SK-N-DZ (cell line): ENCODE data around the gene TARBP2.

DNA sequence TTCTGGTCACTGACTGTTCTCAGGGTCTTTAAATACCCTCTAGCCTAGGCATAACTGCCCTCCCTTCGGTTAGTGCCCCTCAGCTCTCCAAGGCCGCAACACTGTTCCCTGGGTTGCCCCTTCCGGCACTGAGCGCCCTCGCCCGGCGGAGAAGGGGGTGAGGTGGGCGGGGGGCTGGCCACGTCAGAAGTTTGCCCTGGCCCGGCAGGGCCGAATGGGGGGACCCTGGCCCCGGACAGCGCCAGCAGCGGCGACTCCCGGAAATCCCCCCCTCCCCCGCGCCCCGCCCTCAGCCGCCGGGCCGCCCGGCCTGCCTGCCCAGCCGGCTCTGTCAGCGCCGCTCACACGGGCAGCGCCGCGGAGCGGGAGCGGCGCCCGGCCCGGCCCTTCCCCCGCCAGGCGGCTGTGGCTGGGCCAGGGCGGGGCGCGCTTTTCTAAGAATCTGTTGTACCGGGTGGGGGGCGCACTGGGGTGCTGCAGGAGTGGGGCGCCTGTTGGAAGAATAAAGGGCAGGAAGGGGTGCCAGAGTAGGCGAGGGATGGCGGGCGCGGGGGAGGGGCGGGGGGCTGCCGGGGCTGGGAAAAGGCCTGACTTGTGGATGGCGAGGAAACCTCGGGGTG lies 10.4 kb downstream of the RARG start:
RAMPAGE:
- cytosol, long total RNA, result no peak
- nucleus, long total RNA, result no peak

DNA sequence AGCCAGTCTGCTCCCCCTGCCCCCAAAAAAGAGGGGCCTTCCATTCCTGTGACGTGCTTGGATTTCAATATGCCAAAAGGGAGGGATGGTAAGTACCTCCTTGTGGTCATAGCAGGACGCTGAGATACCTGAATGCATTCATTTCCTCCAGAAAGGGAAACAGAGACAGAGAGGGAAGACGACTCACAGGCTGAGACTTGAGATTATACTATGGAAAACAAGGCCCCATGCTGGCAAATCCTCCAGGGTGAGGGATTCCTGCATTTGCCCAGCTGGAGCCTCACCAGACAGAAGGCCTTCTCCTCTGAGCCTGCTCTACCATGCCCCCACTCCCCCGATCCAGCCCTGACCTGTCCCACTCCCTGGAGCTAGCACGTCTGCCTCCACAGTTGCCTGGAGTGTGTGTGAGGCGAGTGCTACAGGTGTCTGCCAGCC lies 3.9 kb upstream of the RARG start:
RAMPAGE:
- cytosol, long total RNA, result no peak
- nucleus, long total RNA, result no peak

DNA sequence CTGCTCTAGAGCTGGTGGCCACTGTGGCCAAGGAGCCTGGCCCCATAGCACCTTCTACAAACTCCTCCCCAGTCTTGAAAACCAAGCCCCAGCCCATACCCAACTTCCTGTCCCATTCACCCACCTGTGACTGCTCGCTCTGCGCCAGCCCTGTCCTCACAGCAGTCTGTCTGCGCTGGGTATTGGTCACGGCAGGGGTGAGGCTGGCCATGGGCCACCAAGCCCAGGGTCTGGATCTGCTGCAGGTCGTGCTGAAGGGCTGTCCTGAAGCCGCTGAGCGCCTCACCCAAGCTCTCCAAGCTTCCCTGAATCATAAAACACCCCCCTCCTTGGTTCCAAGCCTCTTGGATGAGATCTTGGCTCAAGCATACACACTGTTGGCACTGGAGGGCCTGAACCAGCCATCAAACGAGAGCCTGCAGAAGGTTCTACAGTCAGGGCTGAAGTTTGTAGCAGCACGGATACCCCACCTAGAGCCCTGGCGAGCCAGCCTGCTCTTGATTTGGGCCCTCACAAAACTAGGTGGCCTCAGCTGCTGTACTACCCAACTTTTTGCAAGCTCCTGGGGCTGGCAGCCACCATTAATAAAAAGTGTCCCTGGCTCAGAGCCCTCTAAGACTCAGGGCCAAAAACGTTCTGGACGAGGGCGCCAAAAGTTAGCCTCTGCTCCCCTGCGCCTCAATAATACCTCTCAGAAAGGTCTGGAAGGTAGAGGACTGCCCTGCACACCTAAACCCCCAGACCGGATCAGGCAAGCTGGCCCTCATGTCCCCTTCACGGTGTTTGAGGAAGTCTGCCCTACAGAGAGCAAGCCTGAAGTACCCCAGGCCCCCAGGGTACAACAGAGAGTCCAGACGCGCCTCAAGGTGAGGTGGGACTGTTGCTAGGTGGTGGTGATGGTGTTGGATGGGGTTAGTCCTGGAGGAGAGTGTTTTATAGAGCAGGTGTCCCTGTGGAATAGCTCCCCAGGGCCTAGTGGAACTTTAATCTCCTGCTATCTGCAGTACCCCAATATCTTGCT lies 9.0 kb upstream of the PFDN5 start:
RAMPAGE:
- cytosol, long total RNA, result no peak
- nucleus, long total RNA, result no peak

GRCh38 chr12:53344151-53344459 lies 8.0 kb upstream of the SP7 start:
RAMPAGE:
- cytosol, long total RNA, result no peak
- nucleus, long total RNA, result no peak

GRCh38 chr12:53380519-53380943 lies 555 bp downstream of the SP1 start:
RAMPAGE:
- cytosol, long total RNA, result start-site peak on the plus strand at chr12:53380788-53380829, 47 and 38 reads in 2 replicates
- nucleus, long total RNA, result no peak

GRCh38 chr12:53381897-53382604 lies 2.1 kb downstream of the SP1 start:
RAMPAGE:
- cytosol, long total RNA, result no peak
- nucleus, long total RNA, result no peak

DNA sequence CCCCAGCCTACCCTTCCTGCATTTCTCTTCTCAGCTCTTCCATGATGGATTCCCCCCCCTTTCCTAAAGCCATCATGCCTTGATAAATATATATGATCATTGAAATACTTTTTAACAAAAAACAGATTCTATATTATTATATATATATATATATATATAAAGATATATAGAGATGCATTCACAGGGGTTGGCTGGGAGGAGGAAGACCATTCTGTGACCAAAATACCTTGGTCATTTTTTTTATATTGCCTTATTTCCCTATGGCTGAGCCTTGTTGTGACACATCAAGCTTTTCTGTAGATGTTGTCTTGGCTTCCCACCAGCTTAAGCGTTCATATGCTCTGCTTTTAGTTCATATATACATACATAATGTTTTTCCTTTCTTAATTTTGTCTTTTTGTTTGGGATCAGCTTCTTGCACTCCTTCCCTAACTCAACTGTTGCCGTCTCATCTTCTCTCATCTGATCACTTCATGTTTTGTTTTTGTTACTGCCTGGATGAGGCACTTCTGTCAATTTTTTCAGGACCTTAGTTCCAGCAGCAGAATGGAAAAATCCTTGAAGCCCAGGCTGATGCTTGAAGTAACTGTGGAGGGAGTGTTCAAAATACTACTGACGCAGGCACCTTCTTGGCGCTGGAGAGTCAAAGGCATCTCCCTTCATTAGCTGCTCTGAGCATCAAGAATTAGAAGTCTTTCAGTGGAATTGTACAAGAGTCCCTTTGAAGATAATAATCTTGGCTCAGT lies 12.0 kb upstream of the AMHR2 start:
RAMPAGE:
- cytosol, long total RNA, result no peak
- nucleus, long total RNA, result no peak

GRCh38 chr12:53415313-53415575 lies 8.4 kb upstream of the AMHR2 start:
RAMPAGE:
- cytosol, long total RNA, result no peak
- nucleus, long total RNA, result no peak

DNA sequence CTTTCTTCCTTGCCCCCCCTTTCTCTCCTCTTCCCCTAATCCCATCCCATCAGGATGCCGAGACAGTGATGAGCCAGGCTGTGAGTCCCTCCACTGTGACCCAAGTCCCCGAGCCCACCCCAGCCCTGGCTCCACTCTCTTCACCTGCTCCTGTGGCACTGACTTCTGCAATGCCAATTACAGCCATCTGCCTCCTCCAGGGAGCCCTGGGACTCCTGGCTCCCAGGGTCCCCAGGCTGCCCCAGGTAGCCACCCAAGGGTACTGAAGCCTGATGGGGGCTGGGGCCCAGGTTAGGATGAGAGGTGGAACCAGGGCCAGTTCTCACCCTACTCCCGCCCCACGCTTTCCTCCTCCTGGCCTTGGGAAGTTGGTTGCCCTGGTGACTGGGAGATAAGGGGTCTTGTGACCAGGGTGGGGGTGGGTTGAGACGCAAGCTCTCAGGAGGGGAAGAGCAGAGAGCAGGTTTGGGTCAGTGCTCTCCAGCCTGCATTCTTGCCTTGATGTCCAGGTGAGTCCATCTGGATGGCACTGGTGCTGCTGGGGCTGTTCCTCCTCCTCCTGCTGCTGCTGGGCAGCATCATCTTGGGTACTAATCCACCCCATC lies 1.1 kb downstream of the AMHR2 start:
RAMPAGE:
- cytosol, long total RNA, result no peak
- nucleus, long total RNA, result no peak

DNA sequence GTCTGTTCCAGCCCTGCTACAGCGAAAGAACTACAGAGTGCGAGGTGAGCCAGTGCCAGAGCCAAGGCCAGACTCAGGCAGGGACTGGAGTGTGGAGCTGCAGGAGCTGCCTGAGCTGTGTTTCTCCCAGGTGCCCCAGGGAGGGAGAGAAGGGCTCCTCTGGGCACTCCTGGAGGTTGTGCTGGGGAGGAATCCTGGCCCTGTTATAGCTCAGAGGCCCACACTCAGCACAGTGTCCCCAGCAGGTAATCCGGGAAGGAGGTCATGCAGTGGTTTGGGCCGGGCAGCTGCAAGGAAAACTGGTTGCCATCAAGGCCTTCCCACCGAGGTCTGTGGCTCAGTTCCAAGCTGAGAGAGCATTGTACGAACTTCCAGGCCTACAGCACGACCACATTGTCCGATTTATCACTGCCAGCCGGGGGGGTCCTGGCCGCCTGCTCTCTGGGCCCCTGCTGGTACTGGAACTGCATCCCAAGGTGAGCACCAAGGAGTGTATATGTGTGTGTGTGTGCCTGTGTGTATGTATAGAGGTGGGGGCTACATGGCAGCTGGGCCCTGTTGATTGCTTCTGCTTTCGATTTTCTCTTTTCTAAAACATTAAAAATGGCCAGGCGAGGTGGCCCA lies 1.9 kb downstream of the AMHR2 start:
RAMPAGE:
- cytosol, long total RNA, result no peak
- nucleus, long total RNA, result no peak

DNA sequence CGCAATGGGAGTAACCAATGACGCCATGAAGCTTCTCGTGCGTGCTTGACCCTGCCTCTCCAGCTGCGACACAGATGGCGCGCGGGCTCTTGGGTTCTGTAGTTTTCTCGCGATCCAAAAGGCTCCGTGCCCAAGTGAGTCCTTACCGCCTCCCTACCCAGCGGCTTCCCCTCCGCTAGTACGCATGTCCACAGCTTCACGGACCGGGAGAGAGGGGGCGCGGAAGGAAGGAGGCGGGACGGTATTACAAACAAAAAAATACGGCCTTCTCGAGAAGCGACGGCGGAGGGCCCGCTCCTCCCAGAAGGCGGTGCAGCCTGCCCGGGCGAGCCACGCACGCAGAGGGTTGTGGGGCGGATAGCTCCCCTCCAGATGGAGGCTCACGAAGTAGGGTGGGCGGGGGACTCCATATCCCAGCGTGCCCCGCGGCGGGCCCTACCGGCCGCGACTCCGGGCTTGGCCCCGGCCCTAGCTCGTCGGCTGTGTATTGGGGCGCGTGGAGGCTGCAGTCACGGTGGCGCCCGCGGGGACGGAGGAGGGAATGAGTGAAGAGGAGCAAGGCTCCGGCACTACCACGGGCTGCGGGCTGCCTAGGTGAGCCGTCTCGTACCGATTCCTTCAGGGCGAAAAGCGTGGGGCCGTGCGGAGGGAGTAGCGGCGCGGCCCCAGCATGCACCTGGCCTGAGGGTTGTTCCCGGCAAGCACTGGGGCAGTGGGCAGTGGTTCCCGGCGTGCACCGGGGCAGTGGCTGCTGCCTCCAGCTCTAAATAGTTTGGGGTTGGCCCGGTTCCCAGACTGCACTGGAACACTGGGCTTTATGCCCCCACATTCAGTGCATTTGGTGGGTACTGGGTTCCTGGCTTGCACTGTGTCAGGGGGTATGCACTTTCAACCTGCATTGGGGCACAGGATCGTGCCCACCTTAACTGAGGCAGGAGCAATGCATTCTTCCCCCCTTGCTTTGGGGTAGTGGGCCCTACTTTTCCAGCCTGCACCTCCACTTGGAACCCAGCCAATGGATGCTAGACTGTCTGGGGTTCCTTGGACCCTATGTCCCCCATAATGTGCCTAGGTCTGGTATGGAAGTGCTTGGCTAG lies at the start of gene TARBP2:
Gene TARBP2 (plus strand): TSS at position 416 of the 1,097 bp plus-strand sequence.
RAMPAGE:
- cytosol, long total RNA, result start-site peak on the plus strand centred at position 449 of the sequence, 73 bp wide, 131 and 133 reads in 2 replicates; start-site peak on the plus strand centred at position 737 of the sequence, 60 bp wide, 37 and 38 reads in 2 replicates
- nucleus, long total RNA, result no peak

DNA sequence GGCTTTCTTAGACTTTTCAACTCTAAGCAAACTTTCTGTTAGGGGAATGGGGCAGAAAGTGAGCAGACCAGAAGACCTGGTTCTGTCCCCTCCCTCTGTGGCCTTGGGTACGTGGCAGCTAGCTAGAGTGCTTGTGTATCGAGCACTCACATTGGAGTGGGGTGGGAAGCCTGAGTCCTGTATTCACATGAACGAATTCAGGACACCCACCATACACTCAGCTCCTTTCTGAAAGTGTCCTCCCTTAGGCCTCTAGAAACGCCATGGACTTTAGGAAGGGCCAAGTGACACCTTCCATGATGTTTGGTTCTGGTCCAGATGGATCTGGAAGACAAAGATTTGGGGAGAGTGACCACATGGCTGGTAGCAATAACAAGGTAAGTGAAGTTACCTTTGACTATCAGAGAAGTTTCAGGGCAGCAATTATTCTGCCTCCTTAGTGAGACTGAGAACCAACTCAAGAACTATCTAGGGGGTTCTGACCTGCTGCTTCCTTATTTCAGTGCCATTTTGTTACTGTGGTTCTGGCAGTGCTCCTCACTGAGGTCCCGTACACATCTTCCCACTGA lies 6.9 kb upstream of the NPFF start:
RAMPAGE:
- cytosol, long total RNA, result no peak
- nucleus, long total RNA, result no peak

DNA sequence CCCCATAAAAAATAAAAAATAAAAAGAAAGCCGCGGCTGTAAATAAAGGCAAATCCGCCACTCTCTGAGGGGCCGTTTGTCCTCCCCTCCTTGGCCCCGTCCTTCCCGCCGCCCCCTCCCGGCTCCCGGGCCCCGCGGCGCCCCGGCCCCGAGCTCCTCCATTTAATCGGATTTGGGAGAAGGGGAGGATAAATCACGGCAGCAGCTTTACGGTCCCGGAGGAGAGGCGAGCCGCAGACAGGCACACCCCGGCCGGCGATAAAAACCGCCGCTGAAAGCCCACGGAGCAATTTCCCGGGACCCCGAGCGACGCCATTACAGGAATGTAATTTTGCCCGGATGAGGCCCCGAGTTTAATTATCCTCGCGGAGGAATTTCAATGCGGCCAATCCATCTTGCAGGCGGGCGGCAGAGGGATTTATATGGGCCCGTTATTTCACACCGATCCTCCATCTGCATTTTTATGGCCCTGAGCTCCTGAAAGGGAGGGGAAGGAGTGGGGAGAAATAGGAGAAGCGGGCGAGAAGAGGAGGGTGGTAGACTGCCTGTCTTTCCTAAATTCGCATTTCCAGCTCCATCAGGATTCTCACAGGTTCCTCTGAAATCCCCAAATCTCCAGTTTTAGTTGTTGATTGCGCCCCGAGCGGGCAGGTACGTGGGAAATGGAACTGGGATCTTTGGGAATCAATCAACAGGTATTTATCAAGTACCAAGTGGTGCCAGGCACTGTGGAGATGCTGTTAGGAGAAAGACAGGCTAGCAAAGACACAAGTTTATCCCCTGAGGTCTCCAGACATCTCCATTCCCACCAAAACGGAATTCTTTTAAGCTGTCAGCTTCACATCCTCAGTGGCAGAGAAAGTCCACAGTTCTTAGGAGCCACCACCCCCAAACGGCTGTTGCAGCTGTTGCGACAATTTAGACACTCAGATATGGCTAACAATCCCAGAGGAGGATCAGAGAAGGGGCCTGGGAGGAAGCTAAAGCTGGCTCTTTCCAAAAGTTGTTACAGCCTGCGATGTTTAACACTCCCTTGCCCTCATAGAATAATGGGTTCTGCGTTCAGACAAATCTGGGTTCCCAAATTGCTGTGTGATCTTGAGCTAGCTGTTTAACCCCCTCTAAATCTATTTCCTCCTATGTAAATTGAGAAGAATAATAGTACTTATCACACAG lies 1.6 kb upstream of the ATP5MC2 start:
RAMPAGE:
- cytosol, long total RNA, result no peak
- nucleus, long total RNA, result no peak

GRCh38 chr12:53696822-53697187 lies 20.9 kb upstream of the ATP5MC2 start:
RAMPAGE:
- cytosol, long total RNA, result no peak
- nucleus, long total RNA, result no peak

GRCh38 chr12:53707899-53708130 lies 19.4 kb downstream of the CALCOCO1 start:
RAMPAGE:
- cytosol, long total RNA, result no peak
- nucleus, long total RNA, result no peak

RAMPAGE:
- cytosol, long total RNA, result no peak
- nucleus, long total RNA, result no peak
These were observed 923 bp downstream of the CALCOCO1 start for GRCh38 chr12:53726354-53726703.

RAMPAGE:
- cytosol, long total RNA, result no peak
- nucleus, long total RNA, result no peak
These were observed 19.2 kb upstream of the CALCOCO1 start for GRCh38 chr12:53746445-53746931.

DNA sequence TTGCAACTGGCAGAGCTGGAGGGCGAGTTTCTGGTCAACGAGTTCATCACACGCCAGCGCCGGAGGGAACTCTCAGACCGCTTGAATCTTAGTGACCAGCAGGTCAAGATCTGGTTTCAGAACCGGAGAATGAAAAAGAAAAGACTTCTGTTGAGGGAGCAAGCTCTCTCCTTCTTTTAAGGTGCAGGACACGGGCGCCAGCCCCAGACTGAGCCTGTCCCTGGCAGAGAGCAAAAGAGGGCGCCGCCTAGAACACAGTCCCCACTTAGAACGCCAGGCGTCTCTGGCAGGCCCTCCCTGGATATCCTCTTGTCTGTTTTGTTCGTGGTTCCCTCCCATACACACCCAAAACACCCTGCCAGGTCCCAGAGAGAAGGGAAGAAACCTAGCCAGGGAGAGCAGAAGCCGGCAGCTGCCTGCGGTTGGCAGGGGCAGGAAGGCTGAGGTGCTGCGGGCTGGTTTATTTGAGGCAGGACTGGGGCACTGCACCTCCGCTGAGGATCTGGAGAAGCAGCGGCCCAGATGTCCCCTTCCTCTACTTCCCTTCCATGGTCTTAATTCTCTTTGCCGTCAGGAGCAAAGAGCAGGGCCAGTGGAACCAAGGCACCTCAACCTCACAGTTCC lies 1.8 kb downstream of the HOXC12 start:
RAMPAGE:
- cytosol, long total RNA, result no peak
- nucleus, long total RNA, result no peak

DNA sequence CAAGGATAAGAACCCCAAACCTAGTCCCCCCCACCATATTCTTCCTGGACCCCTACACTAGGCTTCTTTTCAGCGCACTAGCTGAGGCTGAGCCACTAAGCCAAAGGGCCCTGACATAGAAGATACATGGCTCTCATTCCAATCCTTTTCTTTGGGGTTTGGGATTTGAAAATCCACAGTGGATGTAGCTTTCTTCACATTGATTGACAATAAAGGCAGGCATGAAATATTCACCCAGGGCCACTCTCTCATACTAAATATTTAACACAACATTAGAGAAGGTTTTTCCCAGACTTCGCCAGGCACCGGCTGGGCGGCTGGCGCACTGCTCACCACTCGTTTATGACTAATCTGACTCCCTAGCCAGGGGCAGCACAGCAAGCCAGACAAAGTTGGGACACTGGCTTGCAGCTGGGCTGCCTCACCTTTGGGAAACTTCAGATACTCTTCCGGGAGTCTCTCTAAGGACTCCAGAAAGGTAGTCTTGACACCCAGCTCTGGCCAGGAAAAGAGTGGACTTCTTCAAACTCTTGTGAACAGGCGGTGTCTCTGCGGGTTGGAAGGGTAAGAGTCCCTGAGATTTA lies 725 bp upstream of the HOXC11 start:
RAMPAGE:
- cytosol, long total RNA, result no peak
- nucleus, long total RNA, result no peak

GRCh38 chr12:54019517-54020318 lies 8.5 kb upstream of the HOXC6 start:
RAMPAGE:
- cytosol, long total RNA, result no peak
- nucleus, long total RNA, result no peak